Metastatic Liver Carcinoma in the Lung (tissue), 2 donors: ENCODE measurements around a stretch of chr2.

DNA sequence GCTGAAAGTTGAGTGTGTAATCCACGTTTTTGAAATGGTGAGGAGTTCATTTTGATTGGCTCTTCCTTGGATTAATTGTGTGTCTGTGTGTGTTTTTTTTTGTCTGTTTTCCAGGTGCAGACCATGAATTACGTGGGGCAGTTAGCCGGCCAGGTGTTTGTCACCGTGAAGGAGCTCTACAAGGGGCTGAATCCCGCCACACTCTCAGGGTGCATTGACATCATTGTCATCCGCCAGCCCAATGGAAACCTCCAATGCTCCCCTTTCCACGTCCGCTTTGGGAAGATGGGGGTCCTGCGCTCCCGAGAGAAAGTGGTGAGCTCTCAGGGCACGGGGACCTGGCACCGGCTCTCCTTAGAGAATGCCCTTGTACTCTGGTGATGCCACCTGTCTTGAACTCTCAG lies 19.0 kb downstream of the LPIN1 start:
- PRO-cap, 2 experiments, result no peak in any of the 2 experiments

GRCh38 chr2:11930545-11930936 lies 184.1 kb downstream of the LPIN1 start:
- PRO-cap, 2 experiments, result peak in 1 of 2 experiments; most common plus-strand start chr2:11930761 (in 1)

DNA sequence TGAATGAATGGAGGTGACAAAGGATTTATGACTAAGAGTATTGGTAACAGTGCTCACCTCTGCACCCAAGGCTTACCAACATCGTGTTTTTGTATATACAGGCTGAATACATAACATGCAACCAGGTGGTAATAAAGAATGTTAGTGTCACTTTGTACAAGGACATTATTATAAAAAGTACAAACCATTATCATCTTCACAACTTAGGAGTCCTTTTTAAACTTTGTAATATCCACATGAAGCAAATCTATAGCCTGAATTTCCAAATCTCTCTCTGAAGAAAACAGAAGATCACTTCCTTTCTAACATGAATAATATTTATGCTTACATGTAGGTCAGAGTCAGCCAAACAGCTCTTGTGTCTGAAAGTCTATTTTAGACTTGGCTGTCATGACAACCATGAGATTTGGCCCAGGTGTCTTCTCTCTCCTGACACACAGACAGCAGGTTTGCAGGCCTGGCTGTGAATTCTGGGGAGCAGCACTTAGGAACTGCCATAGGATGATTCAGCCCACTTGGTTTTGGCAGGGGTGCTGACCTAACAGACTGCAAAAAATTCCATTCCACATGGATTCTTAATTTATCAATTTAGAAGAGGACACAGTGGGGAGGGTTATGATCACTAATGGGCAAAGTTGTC lies 454.2 kb upstream of the TRIB2 start:
- PRO-cap, 2 experiments, result no peak in any of the 2 experiments

GRCh38 chr2:12320843-12321739 lies 395.6 kb upstream of the TRIB2 start:
- PRO-cap, 2 experiments, result no peak in any of the 2 experiments

GRCh38 chr2:12685190-12685601 lies 31.5 kb upstream of the TRIB2 start:
- PRO-cap, 2 experiments, result no peak in any of the 2 experiments

GRCh38 chr2:12715676-12715851 lies 1.2 kb upstream of the TRIB2 start:
- PRO-cap, 2 experiments, result no peak in any of the 2 experiments

GRCh38 chr2:12717322-12718311 lies 881 bp downstream of the TRIB2 start:
- PRO-cap, 2 experiments, result peak in 2 of 2 experiments; most common plus-strand start chr2:12717416 (in 2); most common minus-strand start chr2:12717413 (in 1)

DNA sequence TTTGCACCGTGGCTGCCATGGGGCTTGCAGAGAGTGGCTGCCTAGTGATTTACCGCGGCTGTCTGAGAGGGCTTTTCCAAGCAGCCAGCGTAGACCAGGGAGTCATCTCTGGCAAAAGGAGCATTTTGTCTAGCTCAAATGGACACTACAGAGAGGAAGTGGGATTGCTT lies 108.0 kb downstream of the TRIB2 start:
- PRO-cap, 2 experiments, result no peak in any of the 2 experiments

GRCh38 chr2:15734949-15735372 lies 143.3 kb downstream of the DDX1 start:
- PRO-cap, 2 experiments, result no peak in any of the 2 experiments

DNA sequence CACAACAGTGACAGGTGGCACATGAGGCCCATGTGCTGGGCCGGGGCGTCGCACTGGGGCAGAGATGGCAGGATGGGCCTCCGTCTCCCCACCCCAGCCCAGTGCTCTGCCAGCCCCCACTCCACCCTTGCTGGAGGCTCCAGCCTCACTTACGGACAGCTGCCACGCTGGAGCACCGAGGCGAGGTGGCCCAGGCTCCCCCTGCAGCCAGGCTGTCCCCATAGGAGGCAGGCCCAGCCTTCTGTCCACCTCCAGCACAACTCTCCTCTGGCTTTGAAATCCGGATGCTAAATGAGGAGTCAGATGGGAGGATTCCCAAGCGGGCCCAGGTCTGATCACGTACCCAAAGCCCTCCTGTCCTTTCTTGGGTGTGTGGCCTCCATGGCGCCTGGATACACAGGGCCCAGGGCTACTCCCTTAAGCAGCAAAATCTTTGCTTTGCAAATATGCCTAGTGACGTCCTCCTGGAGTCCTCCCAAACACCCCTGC lies 170.6 kb upstream of the MYCN start:
- PRO-cap, 2 experiments, result no peak in any of the 2 experiments

DNA sequence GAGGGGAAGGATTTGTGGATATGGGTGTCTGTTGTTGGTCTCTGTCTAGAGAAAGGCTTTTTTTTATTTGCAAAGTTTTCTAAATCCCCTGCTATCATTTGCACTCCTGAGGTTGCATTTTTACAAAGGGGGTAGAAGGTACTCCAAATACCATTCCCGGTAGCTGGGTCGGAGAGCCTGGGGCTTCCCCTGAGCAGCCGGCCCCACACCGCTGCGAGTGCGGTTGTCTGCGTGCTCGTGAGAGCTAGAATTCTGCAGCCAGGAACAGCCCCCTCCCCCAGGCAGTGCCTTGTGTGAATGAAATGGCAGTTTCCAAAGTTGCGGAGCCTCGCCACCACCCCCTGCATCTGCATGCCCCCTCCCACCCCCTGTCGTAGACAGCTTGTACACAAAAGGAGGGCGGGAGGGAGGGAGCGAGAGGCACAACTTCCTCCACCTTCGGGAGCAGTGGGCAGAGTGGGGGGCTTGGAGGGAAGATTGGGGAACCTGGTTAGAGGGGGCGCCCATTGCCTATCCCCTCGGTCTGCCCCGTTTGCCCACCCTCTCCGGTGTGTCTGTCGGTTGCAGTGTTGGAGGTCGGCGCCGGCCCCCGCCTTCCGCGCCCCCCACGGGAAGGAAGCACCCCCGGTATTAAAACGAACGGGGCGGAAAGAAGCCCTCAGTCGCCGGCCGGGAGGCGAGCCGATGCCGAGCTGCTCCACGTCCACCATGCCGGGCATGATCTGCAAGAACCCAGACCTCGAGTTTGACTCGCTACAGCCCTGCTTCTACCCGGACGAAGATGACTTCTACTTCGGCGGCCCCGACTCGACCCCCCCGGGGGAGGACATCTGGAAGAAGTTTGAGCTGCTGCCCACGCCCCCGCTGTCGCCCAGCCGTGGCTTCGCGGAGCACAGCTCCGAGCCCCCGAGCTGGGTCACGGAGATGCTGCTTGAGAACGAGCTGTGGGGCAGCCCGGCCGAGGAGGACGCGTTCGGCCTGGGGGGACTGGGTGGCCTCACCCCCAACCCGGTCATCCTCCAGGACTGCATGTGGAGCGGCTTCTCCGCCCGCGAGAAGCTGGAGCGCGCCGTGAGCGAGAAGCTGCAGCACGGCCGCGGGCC lies 1.4 kb downstream of the MYCN start:
- PRO-cap, 2 experiments, result peak in 1 of 2 experiments; most common plus-strand start position 661 of the sequence (in 1); most common minus-strand start position 286 of the sequence (in 1)

- PRO-cap, 2 experiments, result peak in 1 of 2 experiments; most common plus-strand start chr2:16014559 (in 1); most common minus-strand start chr2:16014528 (in 1)
Measured at GRCh38 chr2:16013973-16014893, 73.9 kb downstream of the MYCN start.

- PRO-cap, 2 experiments, result no peak in any of the 2 experiments
Measured at GRCh38 chr2:16123955-16124332, 183.6 kb downstream of the MYCN start.

DNA sequence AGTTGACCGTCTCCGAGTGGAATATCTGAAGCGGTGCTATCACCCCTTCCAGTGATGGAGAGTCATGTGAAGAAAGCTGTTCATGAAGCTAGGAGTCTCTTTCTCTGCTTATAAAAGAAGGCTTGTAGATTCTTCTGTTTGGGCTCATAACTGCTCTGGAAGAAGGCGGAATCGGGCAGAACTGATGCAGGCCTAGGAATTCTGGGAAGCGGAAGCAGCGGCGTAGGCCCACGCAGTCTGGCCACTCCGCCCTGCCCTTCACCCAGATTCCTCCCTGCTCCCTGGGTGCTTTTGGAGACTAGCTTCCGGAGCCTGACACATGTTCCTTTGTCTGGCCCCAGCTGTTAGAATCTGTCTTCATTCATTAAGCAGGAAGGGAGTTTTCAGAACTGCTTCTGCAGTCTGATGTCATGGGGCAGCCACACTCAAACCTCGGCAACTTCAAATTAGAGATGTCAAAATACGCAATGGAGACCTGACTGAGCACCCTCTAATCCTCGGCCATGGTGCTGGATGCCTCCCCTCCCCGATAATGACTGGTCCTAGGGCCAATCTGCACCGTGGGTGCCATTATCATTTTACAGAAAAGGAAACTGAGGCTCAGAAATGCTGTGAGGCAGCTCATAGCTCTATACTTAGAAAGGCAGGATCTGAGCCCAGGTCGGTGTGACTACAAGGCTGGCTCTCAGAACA lies 275.6 kb downstream of the MYCN start:
- PRO-cap, 2 experiments, result no peak in any of the 2 experiments

DNA sequence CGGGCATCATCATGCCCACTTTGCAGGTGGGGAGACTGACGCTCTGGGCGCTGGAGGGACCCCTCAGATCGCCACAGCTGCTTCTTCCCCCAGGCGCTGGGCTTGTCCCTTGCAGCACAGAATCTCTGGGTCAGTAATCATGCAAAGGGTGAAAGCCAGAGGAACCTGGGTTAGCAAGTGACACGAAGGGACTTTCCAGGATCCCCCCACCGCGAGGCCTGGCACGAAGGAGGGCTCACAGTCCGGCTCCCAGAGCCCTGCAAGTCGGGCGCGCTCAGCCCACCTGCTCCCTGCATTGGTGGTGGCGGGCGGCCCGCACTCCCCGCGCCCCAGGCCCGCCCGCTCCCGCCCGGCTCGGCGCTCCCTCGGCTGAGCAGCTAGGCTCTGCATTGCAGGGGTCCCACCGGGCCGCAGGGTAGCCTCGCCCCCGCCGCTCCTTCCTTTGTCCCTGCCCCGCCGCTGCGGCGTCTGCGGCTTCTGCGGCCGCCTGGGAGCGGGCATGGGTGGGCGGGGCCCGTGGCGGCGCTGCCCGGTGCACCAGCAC lies 157.7 kb downstream of the CYRIA start:
- PRO-cap, 2 experiments, result no peak in any of the 2 experiments

- PRO-cap, 2 experiments, result no peak in any of the 2 experiments
Measured at GRCh38 chr2:16630174-16630945, 35.3 kb downstream of the CYRIA start.

- PRO-cap, 2 experiments, result peak in 1 of 2 experiments; most common plus-strand start chr2:16657017 (in 1); most common minus-strand start chr2:16657071 (in 1)
Measured at GRCh38 chr2:16656649-16657528, 8.7 kb downstream of the CYRIA start.

GRCh38 chr2:16658131-16658656 lies 7.4 kb downstream of the CYRIA start:
- PRO-cap, 2 experiments, result peak in 1 of 2 experiments; most common minus-strand start chr2:16658195 (in 1)

- PRO-cap, 2 experiments, result peak in 1 of 2 experiments; most common minus-strand start chr2:16665636 (in 1)
Measured at GRCh38 chr2:16665417-16665758, 246 bp downstream of the CYRIA start.

DNA sequence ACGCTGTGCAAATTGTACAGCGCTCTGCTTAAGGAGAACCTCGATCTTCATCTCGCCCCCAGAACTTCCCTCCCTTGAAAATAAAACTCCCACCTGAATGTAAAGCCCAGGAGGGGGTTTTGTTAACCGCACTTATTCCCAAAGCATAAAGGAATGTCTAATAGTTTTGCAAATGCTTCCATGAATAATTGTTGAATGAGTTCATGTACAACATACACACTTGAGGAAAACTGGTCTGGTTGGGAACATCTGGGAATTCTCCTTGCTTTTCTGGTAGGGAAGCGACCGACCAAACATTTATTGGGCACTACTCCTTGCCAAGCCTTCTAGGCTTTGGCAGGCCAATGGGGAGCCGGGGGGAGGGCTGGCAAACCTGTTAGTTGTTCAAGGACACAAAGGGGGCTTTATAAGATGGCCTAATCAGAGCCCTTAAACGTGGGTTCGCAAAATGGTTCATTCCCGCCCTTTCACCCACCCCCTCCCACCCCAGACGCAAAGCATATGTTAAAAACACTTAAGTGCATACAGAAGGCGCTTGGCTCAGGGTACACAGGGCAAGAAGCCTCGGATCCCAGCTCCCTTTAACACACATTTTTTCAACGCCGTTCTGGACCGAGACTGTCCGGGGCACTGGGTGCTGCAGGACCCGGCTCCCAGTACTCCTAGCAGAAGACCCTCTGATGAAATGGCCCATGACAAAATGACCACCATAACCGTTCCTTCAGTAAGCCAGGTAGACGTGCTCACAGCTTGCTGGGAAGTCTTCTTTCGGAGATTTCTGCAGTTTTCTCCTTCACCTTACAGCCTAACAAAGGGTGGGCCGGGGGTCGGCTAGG lies 828 bp upstream of the VSNL1 start:
- PRO-cap, 2 experiments, result peak in 1 of 2 experiments; most common plus-strand start position 395 of the sequence (in 1); most common minus-strand start position 272 of the sequence (in 1)